WTC11 (cell line): Measurements from ENCODE around the gene PIGU.

GRCh38 chr20:33674665-33675497 lies 653 bp upstream of the NECAB3 start:
- PRO-cap, result unidirectional peak, minus-strand start at chr20:33674877

DNA sequence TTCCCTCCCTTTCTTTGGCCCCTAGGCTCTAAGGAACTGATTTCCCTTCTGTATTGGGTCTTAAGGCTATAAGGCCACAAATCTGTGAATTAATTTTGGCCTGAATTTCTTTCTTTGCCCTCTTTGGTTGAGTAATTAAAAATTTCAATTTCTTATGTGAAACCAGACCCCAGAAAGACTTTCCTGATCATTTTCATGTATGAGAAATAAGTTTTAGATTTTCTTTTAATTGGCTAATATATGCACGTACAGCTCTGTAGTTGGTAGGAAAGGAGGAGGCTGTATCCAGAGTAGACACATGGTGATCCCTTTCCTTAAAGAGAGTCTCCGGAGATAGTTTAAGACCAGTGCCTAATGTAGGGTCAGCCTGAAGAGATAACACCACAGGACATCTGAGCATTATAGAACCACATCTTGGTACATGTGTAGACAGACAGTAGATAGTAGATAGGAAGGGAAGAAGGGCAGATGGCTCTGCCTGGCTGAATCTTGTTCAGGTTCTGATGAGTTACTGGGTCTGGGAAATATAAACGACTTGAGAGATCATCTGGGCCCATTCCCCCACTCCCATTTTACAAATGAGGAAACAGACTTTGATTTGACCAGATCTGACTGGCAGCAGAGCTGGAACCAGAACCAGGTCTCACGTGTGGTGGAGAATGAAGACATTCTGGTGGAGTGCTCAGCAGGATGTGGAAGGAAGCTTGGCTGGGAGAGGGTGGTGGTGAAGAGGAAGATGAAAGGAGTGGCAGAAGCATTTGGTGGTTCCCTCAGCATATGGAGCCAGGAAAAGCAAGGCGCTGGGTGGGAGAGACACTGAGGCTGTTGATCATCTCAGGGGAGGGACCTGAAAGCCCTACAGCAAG lies 18.5 kb downstream of the CHMP4B start:
- PRO-cap, result no peak

DNA sequence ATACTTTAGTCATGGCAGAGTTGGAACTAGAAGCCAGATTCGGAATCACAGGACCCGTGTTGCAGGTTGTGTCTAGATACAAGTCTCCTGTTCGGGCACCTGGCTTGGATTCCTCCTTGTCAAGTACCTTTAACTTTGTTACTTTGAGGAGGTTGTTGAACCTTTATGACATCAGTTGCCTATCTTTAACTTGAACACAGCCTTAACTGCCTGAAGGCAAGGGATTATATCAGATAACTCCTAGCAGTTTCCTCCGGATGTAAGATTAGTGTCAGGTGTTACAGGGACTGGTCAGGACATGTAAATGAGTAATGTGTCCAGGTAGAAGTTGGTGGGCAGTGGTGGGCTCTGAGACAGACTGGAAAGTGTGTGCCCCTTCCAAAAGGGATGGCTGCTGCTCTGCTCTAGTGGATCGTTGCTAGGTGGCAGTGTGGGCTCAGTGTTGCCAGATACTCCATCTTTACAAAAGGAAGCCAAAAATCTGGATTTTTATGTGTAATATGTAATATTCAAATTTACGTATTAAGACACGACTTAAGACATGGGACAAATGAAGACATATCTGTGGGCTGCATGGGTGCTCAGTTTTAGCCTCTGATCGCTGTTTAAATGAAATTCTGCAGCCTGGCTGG lies 27.0 kb downstream of the CHMP4B start:
- PRO-cap, result no peak

DNA sequence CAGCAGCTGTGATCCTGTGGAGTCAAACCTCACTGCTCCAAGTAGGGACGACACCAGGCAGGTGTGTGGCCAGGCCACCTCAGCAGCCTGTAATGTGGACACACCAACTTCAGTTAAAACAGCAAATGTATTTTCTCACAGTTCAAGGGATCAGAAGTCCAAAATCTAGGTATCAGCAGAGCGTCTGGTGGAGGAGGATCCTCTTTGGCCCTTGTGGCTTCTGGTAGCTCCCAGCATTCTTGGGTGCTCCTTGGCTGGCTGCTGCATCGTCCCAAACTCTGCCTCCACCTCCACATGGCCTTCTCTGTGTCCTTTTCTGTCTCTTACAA lies 47.1 kb downstream of the CHMP4B start:
- PRO-cap, result no peak

DNA sequence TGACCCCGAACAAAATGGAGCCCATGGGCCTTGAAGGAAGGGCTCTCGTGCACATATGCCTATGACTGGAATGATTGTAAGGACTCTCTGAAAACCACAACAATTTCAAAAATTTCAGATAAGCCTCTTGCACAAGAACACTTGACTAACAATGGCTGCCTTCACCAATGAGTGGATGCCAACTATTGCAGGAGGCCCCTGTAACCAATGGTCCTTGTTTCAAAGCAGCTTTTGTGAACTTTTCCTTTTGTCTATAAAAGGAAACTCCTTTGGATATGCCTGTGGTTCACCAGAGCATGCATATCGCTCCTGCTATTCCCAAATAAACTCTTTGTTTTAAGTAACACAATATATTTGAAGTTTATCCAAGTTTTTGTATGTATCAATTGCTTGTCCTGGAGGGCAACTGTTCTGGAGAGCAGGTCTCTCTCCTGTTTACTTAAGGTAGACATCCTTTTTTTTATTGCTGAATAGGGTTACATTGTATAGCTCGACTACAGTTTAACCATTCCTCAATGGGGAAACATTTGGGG lies 84.0 kb upstream of the RALY start:
- PRO-cap, result no peak

DNA sequence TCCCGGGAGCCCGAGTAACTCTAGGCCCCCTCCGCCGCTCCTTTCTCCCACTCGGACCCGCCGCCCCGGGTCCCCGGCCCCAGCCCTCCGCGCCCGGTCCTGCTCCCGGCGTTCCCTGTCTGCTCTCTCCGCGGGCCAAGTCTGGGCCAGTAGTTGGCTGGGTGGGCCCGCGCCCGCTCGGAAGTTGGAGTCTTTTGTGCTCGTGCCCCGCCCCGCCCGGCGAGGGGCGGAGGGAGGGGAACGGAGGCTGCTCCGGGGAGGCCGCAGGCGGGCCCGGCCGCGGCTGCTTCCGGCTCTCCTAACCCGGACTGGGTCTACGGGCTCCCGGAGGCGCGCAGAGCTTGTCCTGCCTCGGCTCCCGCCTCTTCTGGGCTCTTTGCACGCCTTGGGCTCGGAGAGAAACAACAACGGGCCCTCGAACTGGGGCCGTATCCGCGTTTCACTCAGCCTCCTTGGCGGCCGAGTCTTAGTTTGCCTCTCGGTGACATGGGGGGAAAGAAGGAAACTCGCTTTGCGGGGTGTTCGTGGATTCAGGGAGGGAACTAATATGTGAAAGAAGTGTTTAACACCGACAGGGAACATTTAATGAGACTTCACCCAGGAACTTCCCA lies 654 bp downstream of the RALY start:
- PRO-cap, result bidirectional peak, plus-strand start at position 301 of the sequence, minus-strand start at position 151 of the sequence

- PRO-cap, result no peak
These were observed 43.5 kb downstream of the RALY start for GRCh38 chr20:34036975-34037831.

- PRO-cap, result no peak
These were observed 9.6 kb upstream of the EIF2S2 start for GRCh38 chr20:34121568-34122059.

DNA sequence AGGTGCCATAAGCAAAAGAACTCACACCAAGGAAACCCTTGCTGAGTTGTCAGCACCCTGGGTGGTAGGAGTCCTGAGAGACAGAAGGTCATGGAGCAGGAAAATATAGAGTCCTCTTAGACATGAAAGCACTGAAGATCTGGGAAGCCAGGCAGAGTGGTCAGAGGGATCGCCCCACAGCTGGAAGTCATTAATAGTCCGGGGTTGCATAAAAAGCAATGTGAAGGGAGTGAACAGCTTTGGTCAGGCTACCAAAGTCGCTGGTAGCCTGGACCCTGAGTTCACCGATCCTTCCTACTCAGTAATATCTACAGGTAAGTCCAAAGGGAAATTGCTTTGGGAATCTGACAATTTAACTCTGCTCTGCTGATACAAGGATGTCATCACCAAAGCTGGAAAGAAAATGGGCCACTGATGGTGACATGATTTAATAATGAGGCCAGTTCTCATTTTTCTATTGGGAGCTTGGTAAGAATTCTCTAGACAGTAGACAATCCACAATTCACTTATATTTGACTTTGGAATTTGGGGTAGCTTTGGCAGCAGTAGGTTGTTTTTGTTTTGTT lies 54.9 kb upstream of the ASIP start:
- PRO-cap, result no peak

DNA sequence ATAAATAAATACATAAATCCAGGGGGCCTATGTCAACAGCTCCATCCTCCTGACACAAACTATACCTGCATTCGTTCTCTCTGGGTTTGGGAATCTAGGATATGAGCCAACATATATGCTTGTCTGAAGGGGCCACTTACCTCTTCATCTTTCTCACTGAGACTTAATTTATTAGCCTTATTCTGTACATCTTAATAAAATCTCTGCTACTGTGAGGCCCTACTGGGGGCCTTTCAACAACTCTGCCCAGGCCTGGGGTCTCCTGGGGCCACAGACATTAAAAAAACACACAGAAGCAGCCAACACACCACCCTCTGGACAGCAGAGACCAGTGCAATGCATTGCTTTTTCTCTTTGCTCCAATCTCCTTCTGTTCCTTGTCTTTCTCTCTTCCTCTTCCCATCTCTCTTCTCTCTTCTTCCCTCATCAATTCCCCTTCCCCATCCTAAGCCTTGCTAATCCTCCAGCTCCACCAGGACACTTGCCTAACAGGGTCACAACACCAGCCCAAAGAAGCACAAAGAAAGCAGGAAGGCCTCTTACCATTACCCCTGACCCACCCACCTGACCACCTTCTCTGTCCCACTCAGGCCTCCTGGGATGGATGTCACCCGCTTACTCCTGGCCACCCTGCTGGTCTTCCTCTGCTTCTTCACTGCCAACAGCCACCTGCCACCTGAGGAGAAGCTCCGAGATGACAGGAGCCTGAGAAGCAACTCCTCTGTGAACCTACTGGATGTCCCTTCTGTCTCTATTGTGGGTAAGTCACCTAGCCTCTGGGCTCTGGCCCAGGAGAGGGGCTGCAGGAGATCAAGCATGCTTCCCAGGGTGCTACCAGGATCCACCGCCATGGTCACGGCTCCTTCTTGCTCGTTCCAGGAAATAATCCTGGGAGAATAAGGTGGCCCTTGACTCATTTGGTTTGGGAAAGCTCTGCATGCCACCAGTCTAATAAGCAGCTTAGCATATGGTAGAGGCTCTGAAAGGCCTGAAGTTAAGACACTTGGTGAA lies 18.9 kb downstream of the ASIP start:
- PRO-cap, result no peak

GRCh38 chr20:34363822-34364272 lies 774 bp downstream of the ITCH start:
- PRO-cap, result no peak

- PRO-cap, result no peak
These were observed 71.1 kb downstream of the ITCH start for GRCh38 chr20:34433953-34434817.

- PRO-cap, result no peak
These were observed 15.0 kb upstream of the MAP1LC3A start for GRCh38 chr20:34543409-34543957.

GRCh38 chr20:34558216-34558605 lies 307 bp upstream of the MAP1LC3A start:
- PRO-cap, result bidirectional peak, plus-strand start at chr20:34558755, minus-strand start at chr20:34558504

DNA sequence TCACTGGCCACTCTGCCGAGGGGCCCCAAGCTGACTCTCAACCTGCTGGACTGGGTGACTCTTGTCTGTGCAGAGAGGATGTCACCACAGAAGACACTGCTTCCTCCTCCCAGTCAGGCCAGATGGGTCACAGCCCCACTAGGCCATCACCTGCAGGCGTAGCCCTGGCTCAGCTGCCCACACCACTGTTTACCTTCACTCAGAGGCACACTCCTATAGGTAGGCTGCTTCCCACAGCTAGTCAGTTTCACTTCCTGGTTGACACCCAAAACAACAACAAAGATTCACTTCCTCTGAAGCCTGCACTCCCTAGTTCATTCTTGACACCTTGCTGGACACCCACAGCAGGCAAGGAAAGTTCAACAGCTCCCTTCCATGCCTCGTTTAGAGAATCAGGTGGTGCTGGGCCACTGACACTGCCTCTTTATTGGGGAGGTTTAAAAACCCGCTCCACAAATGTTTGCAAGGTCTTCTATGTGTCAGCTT lies 21.8 kb downstream of the MAP1LC3A start:
- PRO-cap, result no peak

DNA sequence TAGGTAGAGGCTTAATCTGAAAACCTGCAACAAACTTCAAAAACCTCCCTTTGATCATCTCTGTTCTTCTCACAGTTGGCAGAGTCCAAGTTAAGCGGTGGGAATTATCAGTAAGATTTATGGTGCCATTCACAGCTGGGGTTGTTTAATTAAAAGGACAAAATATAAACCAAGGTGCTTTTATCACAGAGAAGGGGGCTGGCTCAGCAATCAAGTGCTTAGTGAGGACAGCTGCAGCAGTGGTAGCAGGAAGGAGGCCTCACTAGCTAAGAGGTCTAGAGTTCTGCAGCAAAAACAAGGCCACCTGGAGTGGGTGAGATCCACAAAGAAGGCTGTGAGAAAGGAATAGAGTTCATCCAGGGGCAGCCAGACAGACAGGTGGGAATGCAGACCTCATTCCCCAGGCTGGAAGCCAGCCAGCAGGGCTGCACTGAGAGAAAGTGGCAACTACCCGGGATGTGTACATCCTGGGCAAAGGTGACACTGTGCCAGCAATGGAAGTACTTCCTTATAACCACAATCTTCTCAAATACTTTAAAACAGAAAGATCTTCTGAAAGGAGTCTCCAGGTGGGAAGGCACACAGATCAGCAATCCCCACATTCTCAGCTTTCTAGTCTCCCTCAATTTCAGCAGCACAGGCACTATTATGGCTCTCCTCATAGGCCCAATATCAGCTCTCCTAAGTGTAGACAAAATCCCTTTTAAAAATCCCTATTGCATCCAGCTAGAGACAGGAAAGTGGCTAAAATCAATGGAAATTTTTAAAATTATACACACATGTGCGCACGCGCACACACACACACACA lies 37.0 kb downstream of the PIGU start:
- PRO-cap, result no peak

DNA sequence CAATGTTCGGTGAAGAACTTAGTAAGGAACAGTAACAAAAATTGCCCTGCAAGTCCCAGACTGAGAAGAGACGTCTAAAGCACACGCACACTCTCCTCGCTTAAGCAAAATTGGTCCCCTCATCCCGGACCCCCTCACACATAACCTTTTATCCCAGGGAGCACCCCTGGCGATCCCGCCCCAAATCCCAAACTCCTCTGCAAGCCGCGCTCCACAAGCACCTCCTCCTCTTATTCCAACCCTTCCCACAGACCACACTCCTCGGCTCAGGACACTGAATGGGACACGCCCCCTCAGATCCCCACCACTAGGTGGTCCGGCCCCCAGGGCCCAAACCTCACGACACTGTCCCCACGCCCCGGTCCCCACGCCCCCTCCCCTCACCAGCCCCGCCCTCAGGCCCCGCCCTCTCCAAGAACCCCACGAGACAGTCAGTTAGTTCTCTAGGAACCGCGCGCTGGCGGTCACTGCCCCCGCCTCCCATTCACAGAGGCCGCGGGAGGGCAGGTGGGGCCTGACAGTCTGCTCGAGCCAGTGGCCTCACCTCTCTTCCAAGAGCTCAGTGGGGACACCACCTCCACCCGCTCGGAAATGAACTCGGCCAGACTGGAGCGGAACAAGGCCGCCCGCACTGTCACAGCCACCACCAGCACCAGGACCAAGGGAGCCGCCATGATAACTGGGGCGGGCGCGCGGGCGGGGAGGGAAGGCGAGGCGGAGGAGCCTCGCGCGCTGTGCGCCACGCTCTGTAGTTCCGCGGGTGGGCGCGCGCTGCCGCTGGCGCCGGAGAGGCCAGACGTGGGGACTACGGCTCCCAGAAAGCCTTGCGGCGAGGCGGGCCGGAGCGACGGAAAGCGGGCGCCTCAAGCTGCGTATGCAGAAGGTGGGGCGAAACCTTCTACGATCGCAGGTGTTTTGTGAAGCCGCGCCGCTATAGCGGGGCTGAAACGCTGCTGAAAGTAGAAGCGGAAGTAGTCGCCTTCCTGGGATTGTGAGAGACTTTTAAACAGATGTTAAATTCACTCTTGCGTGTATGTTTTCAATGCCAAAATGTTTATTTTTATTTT lies at the start of gene PIGU:
Gene PIGU, minus strand, starts transcription at position 681 of the 1,067 bp plus-strand sequence.
- PRO-cap, result bidirectional peak, plus-strand start at position 434 of the sequence, minus-strand start at position 174 of the sequence; bidirectional peak, plus-strand start at position 879 of the sequence, minus-strand start at position 681 of the sequence

GRCh38 chr20:34705262-34706317 lies 1.4 kb downstream of the TP53INP2 start:
- PRO-cap, result no peak

DNA sequence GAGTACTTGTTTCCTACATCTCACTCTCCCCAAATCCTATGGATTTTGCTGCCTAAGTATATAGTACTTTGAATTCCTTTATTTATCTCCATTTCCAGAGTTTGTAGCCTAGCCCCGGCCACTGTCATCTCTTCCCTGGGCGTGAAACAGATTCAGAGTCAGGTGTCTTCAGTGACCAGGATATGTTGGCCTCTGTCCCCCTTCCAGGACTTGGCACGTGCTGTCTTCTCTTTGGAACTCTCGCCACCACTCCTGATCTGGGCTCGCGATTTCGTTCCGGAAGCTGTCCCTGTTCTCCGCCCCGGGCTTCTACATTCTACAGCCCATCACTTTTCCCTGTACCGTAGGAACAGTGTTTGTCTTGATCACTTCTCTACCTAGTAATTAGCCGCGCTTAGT lies 771 bp downstream of the GSS start:
- PRO-cap, result no peak

DNA sequence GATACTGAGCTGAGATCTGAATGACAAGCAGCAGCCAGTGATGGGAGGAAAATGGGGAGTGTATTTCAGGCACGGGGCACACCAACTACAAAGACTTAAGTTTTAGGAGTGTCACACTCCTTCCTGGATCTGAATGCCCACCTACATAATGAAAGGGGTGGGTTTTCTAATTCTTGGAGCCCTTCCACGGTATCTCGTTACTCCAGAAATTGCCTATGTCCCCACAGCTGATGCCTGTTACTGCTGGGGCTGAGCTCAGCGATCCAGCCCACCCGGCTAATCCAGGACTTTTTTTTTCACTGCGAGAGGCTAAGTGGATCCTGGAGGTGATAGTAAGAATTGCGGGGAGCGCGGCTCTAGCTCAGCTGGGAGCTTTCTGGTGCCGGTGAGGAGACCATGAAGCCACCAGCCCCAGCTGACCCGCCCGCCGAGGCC lies 775 bp downstream of the EDEM2 start:
- PRO-cap, result no peak